M059J (cell line): ENCODE results near the gene USP17L30.

DNA sequence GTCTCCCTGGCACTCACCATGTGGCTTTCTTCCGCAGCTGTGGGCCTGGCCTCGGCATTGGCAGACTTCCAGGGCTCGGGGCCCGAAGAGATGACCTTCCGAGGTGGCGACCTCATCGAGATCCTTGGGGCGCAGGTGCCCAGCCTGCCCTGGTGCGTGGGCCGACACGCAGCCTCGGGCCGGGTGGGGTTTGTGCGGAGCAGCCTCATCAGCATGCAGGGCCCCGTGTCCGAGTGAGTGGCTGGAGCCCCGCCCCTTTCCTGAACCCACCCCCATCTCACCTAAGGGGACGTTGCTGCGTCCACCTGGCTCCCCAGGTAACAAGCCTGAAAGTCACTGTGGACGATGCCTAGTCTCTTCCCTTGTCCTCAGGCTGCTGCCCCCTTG lies 20.2 kb downstream of the SH3TC1 start:
- RAMPAGE, long total RNA: no peak

GRCh38 chr4:8255893-8256259 lies 13.7 kb upstream of the HTRA3 start:
- RAMPAGE, long total RNA: no peak

DNA sequence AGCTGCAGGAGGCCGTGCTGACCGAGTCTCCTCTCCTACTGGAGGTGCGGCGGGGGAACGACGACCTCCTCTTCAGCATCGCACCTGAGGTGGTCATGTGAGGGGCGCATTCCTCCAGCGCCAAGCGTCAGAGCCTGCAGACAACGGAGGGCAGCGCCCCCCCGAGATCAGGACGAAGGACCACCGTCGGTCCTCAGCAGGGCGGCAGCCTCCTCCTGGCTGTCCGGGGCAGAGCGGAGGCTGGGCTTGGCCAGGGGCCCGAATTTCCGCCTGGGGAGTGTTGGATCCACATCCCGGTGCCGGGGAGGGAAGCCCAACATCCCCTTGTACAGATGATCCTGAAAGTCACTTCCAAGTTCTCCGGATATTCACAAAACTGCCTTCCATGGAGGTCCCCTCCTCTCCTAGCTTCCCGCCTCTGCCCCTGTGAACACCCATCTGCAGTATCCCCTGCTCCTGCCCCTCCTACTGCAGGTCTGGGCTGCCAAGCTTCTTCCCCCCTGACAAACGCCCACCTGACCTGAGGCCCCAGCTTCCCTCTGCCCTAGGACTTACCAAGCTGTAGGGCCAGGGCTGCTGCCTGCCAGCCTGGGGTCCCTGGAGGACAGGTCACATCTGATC lies 36.6 kb downstream of the HTRA3 start:
- RAMPAGE, long total RNA: no peak

DNA sequence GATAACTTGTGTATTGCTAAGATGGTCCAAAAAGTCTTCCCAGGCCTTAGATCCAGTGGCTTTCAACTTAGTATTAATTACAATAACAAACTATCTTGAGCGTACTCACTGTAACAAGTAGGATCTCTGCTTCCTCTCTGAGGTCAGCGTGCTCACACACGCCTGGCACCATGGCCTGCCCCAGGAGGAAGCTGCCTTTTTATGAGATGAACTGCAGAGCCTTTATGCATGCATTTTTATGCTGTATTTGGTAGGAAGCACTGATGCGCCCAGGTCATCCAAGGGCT lies 50.0 kb downstream of the HTRA3 start:
- RAMPAGE, long total RNA: no peak

- RAMPAGE, long total RNA: no peak
These were observed 56.9 kb downstream of the ACOX3 start for GRCh38 chr4:8383384-8384171.

DNA sequence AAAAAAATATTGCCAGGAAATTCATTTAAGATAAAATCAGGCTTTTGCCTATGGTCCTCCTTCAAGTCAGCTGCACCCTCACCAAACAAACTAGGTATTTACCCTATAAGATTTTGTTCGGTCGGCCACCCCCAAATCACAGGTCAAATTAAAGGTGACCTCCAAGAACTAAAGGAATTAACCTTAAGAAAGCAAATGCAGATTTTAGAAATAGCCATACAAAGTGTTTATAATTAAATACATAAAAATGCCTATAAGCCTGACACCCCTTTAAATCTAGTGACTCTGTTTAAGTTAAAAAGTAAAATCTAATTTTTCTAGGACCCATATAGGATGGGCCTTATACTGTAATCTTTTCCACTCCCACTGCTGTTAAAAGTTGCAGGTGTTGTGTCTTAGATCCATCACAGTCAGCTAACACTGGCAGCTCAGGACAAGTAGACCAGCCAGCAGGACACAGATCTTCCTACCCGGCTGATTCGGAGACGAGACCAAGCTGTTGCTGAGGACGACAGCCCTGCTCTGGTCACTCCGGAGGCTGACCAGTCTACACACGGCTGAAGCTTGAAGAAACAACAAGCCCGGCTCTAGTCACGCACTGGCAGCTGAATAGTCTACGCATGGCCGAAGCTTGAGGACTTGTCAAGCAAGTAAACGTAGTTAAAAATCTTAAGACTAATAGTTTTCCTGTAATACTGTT lies 2.0 kb downstream of the ACOX3 start:
- RAMPAGE, long total RNA: no peak

DNA sequence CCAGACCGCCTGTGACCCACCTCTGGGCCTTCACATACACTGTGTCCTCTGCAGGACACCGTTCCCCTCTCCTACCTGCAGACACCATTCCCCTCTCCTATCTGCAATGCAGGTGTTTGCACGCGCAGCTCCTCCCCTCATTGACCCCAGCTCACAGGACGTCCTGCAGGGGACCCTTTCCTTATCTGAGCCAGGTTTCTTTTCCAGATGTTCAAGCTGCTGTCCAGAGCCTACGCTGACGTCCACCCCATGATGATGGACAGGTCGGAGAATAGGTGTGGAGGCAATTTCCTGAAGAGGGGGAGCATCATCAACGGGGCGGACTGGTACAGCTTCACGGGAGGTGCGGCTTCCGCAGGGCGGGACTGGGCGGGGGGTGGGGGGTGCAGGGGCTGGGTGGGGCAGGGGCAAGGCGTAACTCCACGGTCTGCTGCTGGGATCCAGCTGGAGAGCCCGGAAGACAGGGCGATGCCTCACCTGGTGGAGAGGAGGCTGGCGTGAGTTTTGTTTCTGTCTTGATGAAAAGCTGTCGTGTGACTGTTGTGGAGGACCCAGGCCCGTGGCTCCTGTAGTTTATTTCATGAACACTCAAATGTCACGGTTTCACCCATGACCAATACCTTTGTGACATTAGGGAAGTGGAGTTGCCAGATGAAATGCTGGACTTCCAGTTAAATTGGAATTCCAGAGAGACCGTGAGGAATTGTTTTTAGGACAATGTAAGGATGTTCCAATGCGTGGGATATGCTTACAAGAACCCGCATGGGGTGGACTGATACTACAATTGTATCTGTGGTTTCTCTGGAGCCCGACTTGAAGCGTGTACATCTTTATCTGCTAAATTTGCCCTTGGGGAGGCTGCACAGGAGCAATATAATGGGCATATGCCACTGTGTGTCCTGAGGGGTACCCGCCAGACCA lies 19.5 kb downstream of the CPZ start:
- RAMPAGE, long total RNA: no peak

- RAMPAGE, long total RNA: no peak
These were observed 49.5 kb downstream of the CPZ start for GRCh38 chr4:8642007-8642483.

GRCh38 chr4:9122677-9123064 lies 47.5 kb upstream of the FAM90A26 start:
- RAMPAGE, long total RNA: no peak

DNA sequence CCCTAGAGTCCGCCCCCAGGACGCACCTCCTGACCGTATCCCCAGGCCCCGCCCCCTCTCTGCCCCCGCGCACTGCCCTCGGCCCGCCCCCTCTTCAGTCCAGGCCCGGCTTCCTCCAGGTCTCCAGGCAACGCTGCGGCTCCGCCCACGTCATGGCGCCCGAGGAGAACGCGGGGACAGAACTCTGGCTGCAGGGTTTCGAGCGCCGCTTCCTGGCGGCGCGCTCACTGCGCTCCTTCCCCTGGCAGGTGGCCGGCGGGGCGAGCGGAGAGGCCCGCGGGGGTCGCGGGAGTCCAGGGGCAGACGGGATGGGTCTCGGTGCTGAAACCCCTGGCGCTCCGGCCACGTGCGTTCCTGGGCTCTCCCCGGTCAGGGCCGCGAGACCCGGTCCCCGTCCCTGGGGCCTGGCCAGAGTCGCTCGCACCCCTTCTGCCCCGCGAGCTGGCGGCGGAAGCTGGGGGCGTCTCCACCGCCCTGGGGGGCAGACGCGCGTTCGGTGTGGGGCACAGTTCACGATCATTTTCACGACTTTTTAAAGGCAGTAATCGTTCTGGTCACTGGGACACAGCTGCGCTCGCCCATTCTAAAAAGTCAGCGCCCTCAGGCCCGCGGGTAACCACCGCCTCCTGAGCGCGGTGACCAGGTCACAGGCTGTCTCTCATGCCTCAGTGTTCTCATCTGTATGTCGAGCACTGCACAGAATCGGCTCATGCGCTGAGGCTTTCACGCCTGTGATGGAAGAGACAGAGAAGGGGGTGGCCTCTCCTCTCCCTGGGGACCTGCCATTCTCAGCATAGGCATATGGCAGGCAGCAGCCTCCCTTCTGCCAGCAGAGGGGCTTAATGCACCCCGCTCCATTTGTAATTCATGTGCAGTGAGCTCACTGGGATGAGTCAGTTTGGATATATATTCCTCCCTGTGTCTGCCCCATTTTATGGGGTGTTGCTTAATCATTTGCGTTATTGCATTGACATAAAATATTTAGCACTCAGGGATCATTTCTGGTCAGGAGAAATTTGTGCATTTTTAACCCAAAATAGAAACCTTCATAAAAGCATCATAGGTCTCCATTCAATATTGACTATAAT lies 16.7 kb upstream of the FAM90A26 start:
- RAMPAGE, long total RNA: no peak

DNA sequence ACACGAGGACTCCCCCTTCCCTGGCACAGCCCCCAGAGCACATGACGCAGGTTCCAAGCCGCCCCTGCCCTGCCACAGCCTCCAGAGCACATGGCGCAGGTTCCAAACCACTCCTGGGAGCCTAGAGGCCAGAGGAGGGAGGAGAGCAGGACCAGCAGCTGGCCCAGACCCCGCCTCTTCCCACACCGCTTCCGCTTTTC lies 286 bp downstream of the FAM90A26 start:
- RAMPAGE, long total RNA: no peak

- RAMPAGE, long total RNA: no peak
These were observed at the start of gene USP17L30 for GRCh38 chr4:9362701-9363383. USP17L30 (plus strand) TSS chr4:9363129.

- RAMPAGE, long total RNA: no peak
These were observed 78.1 kb upstream of the DRD5 start for GRCh38 chr4:9703357-9703659.

- RAMPAGE, long total RNA: no peak
These were observed 15.2 kb downstream of the SLC2A9 start for GRCh38 chr4:10005936-10006573.

DNA sequence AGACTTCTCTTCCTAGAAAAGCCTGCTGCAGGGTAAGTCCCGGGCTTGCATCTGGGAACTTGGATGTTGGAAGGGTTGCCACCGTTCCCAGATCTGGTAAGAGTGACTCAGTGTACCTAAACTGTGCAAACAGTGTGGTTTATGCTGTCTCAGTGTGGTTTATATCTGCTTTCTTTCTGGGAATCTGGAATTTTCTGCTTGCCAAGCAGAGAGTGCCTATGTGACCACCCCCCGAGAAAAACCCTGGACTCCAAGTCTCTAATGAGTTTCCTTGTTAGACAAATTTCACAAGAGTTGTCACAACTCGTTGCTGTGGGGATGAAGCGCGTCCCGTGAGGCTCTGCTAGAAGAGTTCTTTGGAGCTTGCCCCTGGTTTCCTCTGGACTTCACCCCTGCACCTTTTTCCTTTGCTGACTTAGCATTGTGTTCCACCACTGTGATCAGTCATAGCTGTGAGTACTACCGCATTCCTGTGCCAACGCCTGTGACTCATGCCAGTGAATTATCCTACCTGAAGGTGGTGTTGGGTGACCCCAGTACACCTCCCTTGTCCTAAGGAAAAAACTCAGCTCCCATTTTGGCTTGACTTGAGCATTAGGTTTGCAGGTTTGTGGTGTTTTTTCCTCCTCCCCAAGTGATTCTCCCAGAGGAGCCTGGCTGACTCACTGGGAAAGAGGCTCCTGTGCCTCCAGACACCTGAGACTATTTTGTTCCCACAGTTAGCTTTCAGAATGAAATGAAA lies 14.5 kb downstream of the SLC2A9 start:
- RAMPAGE, long total RNA: no peak

- RAMPAGE, long total RNA: no peak
These were observed 36.0 kb upstream of the SLC2A9 start for GRCh38 chr4:10057358-10057646.

DNA sequence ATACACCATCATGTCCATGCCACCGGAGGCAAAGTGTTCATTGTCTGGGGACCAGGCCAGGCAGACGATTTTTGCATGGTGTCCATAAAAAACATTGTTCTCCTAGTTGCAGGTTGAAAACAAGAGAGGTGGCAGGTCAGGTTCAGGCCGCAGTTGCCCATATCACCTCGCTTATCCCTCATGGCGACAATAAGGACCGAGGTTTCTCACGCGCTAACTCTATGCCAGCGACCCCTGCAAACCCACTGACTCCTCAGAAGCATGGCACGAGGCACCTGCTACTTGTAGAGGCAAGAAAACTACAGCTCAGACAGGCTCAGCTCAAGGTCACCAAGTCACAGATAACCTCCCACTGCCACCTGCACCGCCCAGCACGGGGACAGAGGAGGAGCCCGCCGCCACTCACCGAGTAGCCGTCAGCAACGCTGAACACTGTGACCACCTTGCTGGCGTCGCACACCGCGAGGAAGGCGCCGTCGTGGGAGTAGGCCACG lies 39.2 kb downstream of the WDR1 start:
- RAMPAGE, long total RNA: no peak

DNA sequence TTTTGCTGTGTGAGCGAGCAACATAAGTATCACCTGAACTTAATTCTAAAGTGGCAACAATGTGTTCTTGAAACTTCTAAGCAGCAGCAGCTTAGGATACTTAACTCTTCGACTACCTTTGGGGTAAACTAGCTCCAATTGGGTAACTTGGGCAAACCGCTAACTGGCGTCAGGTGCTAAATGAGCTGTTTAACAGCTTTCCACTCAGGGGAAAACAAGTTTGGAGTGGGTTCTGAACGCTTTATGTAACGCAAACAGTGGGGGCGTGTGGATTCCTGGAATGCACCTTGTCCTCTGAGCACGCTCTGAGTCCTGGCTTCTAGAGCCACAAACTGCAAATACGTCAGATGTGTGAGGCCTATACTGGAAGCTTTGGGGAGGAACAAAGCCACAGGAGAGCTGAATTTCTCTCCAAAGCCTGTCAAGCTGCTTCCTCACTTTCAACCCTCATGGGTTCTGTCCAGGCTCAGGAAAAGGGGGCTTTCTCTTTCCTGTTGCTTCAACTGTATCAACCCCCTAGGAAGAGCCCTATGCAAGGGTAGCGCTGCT lies 4.4 kb upstream of the WDR1 start:
- RAMPAGE, long total RNA: no peak

DNA sequence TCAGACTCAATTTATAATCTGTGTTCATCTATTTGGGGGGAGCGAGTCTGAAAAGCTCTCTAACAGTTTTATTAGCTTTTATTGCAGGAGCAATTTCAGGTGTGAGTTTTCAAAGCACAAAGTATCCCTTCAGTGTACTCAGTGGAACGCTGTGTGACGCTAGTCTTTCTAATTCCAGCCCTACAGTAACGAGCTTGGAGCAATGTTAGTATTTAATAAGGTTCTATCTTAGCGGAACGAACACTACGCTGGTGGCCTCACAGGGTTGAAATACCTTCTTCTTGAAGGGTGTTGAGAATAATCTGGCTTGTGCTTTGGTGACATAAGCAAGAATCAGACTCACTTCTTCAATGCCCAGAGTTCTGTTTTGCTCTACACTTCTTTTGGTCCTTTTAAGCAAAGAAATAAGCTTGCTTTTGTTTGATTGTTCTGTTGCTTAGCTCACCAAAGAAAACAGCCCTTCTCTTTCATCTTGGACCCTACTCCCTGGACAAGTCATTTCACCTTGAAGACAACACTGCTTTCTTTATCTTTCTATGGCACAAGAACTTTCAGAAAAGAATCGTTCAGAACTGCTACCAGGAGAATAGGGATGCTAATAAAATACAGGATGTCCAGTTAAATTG lies 8.2 kb downstream of the HS3ST1 start:
- RAMPAGE, long total RNA: no peak

DNA sequence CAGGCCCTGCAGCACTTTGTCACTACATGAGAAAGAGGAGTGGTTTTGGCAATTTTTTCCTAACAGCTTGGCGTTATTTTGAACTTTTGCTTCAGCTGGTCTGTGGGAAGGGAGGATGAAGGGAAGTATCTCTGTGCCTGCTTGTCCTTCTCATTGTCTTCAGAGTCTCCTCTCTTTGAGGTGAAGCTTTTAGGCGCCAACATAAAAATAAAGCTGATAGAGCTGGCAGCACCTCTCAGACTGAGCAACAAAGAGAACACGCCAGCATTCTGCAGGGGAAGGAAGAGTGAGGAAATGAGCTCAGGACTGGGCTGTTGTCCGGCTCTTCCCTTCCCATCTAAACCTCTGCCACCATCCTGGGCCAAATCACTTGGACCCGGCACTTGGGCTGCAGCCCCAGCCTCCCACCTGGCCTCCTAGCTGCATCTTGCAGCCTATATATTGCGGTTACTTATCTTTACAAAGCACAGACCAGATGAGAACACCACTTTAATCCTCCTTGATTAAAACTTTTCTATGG lies 476.3 kb upstream of the HS3ST1 start:
- RAMPAGE, long total RNA: no peak